Foreskin keratinocyte (primary cell): ENCODE data around the genes TMEM60 and MAGI2.

- RAMPAGE, total RNA, result no peak
Observed at GRCh38 chr7:76571305-76572243, 28.5 kb upstream of the SPDYE16 start.

- RAMPAGE, total RNA, result no peak
Observed at GRCh38 chr7:76609991-76610849, 16.9 kb downstream of the POMZP3 start.

DNA sequence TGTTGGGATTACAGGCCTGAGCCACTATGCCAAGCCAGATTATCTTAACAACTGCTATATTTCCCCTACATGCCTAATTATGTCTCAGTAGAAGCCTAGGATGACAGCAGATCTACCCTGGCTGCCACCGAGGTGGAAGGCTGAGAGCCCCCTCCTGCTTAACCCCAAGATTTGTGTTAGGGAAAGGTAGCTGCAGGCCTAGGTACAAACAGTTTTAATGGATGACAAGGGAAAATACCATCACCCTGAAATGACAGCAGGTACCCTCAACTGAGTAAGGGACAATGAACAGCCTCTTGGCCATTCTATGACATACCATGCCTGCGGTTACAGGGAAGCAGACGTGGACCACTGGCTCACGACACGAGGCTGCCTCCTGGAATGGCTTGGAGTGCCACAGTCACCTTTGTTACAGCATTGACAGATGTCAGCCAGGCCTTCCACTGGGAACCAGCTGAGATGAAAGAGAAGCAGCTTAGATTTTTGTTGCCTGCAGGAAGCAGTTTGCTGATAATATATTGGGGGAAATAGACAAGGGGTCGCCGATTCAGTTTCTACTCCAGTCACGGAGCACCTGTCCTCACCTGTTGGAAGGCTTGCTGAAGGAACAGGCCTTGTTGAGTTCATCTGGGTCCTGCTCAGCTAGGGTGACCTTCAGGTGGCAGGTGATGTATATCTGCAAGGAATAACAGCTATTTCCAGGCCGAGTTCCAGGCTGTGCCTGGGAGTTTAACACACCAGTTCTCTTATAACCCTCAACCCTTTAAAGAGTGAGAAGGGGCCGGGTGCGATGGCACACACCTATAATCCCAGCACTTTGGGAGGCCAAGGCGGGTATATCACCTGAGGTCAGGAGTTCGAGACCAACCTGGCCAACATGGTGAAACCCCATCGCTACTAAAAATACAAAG lies 15.7 kb downstream of the POMZP3 start:
- RAMPAGE, total RNA, result no peak

DNA sequence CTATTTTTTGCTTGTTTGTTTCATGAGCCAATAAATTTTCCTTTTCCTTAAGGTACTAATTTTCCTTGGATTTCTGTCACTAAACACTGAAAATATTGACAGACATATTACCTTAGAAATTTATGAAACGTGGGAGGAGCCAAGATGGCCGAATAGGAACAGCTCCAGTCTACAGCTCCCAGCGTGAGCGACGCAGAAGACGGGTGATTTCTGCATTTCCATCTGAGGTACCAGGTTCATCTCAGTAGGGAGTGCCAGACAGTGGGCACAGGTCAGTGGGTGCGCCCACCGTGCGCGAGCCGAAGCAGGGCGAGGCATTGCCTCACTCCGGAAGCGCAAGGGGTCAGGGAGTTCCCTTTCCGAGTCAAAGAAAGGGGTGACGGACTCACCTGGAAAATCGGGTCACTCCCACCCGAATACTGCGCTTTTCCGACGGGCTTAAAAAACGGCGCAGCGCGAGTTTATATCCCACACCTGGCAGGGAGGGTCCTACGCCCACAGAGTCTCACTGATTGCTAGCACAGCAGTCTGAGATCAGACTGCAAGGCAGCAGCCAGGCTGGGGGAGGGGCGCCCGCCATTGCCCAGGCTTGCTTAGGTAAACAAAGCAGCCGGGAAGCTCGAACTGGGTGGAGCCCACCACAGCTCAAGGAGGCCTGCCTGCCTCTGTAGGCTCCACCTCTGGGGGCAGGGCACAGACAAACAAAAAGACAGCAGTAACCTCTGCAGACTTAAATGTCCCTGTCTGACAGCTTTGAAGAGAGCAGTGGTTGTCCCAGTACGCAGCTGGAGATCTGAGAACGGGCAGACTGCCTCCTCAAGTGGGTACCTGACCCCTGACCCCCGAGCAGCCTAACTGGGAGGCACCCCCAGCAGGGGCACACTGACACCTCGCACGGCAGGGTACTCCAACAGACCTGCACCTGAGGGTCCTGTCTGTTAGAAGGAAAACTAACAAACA lies 101.6 kb upstream of the POMZP3 start:
- RAMPAGE, total RNA, result no peak

DNA sequence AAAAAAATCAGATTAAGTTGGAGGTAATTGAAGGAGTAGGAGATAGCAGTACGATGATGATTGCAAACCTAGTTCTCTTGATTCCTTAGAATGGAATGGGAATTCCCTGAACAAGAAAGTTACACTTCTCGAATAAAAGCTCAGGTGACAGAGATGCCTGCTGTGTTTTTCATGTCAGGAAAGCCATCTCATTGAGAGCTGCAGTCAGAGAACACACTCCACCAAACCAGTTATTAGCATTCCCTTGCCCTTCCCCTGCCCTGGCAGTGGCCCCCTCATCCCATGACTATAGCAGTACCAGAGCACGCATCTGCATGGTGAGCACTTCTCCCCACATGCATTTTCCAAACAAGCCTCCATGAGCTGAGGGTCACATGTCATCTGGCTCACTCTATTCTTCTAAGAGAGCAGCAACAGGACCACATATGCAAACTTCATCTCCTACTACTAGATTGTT lies 42.4 kb upstream of the FGL2 start:
- RAMPAGE, total RNA, result no peak

GRCh38 chr7:77278017-77278613 lies 78.5 kb upstream of the FGL2 start:
- RAMPAGE, total RNA, result no peak

DNA sequence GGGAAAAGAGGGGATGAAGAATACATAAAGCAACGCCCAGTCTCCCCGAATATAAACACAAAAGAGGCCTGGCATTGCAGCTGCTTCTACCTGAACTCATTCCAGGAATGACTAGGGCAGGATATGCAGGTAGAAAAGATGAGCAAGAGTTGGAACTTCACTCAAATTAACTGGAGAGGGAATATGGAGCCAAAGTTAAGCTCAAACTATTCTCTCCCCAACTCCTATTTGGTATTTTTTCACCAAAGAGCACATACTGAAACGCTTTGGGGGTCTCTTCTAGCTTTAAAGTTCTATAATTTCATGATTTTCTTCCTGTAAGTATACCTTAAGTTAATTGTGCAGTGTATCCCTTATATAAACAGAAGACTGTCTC lies 36.7 kb upstream of the GSAP start:
- RAMPAGE, total RNA, result no peak

DNA sequence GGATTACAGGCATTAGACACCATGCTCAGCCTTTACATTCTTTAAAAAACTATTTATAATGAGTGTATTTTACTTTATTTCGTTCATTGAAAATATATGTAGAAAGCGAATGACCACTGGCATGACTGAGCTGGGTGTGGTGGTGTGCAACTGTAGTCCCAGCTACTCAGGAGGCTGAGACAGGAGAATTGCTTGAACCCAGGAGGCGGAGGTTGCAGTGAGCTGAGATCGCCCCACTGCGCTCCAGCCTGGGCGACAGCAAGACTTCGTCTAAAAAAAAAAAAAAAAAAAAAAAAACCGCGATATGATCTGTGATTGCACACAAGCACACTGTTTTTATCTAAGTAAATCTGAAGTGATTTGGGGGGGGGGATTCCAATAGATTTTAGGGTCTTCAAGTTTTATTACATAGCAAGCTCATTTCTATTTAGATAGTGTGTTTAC lies 34.8 kb upstream of the PTPN12 start:
- RAMPAGE, total RNA, result no peak

GRCh38 chr7:77547941-77548656 lies 11.0 kb downstream of the PTPN12 start:
- RAMPAGE, total RNA, result no peak

DNA sequence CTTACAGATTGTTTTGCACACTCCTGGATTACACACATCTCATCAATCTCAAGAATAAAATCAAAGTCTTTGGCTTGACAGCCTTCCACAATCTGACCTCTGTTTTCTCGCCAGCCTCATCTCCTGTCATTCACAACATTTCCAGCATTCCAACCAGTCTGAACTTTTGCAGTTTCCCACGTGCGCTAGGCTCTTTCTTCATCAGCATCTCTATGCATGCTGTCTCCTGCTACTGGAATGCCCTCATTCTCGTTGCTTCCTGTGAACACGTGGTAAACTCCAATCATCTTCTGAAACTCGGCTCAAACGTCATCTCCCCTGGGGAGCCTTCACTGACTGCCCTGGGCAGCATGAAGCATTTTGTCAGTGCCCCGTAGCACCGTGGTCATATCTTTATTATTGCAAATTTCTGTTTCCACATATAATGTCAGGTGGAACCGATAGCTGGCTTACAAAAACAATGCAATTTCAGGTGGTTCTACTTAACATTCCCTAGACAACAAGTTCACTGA lies 12.2 kb upstream of the RSBN1L start:
- RAMPAGE, total RNA, result no peak

DNA sequence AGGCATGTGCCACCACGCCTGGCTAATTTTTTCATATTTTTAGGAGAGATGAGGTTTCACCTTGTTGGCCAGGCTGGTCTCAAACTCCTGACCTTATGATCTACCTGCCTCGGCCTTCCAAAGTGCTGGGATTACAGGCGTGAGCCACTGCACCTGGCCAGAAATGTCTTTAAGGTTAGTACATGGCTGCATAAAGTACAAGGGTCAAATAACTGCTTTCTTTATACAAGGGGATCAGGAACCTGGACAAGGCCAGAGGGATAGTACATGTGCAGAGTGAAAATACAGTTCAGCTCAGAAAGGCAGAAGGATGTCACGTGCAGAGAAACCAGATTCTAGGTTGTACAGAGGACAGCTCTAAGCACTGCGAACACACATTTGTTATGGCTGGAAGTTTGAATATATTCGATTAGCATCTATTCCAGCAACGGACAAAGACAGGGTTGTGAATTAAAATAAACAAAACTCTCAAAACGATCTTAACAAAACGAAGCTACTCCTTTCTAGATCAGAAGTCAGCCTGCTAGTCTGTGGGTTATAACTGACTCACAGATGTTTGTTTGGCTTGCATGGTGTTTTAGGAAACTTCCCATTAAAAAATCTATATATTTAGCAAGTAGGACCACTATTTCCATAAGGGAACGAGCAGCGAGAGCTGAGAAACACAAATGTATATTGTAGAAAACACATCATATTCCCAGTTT lies 5.9 kb upstream of the RSBN1L start:
- RAMPAGE, total RNA, result no peak

GRCh38 chr7:77697401-77697869 lies 1.2 kb downstream of the RSBN1L start:
- RAMPAGE, total RNA, result no peak

- RAMPAGE, total RNA, result no peak
Observed at GRCh38 chr7:77798283-77798499, at the start of gene TMEM60. Gene TMEM60 (minus strand): TSS chr7:77798434.

DNA sequence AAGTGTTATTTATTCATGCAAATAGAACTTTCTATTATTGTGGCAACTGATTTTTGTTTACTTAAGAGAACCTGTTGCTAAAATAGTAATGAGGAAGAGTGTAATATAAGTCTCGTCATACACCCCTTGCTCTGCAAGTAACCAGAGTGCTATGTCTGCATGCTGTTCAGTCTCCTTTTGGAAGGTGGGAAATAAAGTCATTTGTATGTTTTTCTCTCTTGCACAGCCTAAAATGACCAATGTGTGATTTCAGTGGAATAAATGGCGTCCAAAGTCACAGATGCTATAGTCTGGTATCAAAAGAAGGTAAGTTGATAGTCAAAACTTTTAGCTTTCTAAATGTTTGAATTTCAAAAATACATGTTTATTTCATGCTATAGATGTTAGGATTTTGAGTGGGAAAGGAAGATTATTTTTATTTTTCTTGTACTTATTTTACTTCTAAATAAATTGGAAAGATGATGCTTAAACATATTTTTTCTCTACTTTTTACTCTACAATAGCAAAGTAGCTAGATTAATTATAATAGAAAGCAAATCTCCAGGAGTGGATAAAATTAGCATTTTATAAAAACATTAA lies 41.9 kb upstream of the TMEM60 start:
- RAMPAGE, total RNA, result no peak

- RAMPAGE, total RNA, result no peak
Observed at GRCh38 chr7:78018450-78018821, 220.2 kb upstream of the TMEM60 start.

- RAMPAGE, total RNA, result no peak
Observed at GRCh38 chr7:78018822-78020107, 221.0 kb upstream of the TMEM60 start.

DNA sequence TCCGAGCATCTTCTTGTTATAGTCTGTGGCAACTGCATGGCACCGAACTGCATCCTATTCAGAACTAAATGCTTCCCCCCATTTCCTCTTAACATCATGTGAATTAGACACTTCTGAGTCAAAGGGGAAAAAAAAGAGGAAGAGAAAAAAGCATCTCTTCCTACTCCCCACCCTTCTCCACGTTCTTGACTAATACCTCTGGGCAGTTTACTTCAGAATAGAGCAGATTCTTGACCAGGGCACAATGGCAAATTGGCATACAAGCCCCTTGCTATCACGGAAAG lies 683.7 kb downstream of the MAGI2 start:
- RAMPAGE, total RNA, result no peak

DNA sequence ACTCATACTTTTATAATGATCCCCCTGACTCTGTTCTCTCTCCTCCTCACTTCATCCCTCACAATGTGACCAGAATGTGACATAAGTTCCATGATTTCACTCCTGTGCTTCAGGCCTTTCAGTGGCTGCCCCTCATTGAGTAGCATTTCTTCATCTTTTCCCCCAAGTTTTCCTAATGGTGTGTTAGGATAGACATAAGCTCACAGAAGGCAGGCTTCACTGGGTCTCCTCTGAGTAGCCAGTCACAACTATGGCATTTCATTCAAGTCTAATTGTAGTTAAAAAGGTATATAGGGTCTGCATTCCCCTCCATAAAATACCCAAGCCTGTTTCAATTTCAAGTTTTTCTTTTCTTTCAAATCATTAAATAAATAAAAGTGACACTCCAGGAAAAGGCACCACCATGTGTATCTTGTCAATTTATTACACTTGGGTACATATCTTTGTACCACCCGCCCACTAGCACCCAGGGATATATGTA lies 509.2 kb downstream of the MAGI2 start:
- RAMPAGE, total RNA, result no peak

DNA sequence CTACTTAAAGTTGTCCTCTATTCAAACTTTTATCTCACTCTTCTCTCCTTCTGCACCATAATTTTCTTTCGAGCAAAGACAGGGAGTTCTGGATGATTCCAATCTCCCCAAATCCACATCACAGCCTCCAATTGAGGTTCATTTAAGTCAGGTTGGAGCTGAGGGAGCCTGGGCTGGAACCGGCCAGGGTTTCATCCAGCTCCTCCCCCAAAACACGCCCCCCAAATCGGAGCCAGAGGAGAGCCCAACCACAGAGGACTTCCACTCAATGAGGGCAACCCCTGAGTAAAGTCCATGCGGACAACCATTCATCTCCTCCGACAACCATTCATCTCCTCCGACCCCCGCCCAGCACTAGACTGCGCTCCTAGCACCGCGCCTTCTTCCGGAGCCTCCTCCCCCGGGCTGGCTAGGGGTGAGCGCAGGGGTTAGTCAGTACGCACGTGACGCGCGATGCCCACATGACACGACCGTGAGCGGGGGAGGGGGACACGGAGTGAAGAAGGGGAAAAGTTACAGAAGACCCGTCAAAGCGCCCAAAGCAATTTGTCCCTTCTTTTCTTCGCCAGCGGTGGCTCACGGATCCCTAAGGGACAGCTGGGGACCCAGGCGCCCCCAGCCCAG lies 1.4 kb downstream of the MAGI2 start:
- RAMPAGE, total RNA, result no peak

DNA sequence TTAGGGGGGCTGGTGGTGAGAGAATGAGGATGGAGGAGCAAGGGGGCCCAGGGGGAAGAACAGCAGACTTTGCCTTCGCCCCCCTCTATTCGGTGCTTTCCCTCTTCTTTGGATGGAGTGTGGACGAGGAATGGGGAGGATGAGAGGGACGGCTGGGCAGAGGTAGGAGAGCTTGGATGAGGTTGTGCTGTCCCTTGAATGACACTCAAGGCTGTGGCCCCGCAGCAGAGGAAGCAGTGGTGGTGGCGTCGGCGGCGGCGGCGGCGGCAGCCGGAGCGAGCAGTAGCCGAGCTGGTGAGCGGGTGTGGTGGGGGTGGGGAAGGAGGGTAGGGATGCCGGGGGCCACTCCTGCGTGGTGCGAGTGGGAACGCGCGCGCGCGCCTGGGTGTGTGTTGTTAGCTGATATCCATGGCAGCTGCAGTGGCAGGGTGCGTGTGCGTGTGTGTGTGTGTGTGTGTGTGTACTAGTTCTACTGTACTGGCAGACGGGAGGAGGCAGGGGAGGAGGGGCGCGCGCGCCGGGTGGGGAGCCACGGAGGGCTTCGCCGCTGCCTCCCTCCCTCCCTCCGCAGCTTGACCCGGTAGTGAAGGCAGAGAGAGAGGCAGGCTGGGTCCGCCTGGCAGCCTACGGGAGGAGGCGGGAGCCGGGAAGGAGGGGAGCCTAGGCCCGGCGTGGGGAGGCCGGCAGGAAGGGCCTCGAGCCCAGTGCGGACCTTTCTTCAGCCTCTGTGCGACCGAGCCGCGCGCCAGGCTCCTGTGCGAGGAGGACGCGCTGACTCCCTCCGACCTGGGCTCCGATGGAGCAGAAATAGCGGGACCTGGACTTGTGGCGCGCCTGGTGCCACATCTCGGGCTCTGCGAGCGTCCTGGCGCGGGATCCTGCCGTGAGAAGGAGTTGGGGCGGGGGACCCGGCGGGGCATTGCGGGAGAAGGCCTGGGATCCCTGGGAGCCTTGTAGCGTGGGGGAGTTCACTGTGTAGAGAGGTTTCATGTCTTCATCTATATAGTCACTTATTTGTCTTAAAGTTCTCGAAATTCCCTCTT lies at the start of gene MAGI2:
MAGI2 (minus strand) TSS at position 306 of the 1,043 bp plus-strand sequence.
- RAMPAGE, total RNA, result start-site peak on the plus strand centred at position 623 of the sequence, 63 bp wide, 57 and 54 reads in 2 replicates